Measurements from ENCODE around the genes ELMOD2, UCP1, RNF150 and GYPA.

- PRO-cap = no peak
These were observed 85.3 kb upstream of the MAML3 start for GRCh38 chr4:140239214-140239836.

DNA sequence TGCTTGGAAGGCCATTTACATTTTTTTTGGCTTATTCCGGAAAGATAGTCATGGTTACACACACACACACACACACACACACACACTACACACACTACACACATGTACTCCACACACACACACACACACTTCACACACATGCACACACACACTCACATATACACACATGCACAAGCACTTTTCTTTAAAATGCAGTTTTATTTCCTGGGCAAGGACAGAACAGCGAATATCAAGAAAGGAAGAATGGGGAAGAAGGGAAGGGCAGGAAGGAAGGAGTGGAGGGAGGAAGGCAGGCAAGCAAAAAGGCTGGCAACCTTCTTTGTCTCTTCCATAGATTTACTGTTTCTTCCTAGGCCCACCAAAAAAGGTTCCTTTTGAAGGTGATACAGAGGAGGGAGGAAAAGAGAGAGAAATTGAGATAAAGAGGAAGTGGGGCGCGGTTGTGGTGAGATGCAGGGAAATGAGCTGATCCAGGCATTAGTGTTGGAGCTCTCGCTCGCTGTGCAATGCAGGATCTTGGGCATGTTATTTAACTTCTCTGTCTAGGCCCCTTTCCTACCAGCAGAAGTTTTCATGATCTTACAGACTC is 88.7 kb upstream of the MAML3 start:
- PRO-cap = no peak

DNA sequence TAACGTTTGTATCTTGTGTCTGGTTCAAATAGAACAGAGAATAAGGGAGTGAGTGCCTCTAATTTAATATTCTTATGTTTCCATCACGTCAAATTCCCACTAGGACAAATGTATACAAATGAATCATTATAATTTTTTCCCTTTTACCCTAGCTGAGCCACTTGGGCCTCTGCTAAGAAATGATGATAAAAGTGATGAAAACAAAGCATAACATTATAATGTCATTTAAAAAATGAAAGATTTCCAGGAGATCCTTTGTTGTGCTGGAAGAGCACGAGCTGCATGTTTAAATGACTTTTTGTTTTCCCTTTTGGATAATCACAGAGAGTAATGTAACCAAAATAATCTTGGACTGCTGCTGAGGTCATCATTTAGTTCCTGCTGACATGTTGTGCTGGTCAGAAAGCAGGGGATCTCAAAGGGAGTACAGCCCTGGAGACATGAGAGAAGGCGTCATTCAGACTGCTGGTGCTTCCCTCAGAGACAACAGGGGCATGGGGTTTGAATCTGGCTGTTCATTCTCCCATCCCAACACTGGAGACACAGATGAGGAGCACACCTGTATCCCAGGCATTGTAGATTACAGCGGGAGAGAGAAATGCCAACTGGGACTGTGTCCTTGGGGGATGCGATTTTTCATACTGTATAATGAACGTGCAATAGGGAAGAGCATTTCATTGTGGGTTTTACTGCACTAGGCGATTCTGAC is 105.0 kb upstream of the SCOC start:
- PRO-cap = no peak

DNA sequence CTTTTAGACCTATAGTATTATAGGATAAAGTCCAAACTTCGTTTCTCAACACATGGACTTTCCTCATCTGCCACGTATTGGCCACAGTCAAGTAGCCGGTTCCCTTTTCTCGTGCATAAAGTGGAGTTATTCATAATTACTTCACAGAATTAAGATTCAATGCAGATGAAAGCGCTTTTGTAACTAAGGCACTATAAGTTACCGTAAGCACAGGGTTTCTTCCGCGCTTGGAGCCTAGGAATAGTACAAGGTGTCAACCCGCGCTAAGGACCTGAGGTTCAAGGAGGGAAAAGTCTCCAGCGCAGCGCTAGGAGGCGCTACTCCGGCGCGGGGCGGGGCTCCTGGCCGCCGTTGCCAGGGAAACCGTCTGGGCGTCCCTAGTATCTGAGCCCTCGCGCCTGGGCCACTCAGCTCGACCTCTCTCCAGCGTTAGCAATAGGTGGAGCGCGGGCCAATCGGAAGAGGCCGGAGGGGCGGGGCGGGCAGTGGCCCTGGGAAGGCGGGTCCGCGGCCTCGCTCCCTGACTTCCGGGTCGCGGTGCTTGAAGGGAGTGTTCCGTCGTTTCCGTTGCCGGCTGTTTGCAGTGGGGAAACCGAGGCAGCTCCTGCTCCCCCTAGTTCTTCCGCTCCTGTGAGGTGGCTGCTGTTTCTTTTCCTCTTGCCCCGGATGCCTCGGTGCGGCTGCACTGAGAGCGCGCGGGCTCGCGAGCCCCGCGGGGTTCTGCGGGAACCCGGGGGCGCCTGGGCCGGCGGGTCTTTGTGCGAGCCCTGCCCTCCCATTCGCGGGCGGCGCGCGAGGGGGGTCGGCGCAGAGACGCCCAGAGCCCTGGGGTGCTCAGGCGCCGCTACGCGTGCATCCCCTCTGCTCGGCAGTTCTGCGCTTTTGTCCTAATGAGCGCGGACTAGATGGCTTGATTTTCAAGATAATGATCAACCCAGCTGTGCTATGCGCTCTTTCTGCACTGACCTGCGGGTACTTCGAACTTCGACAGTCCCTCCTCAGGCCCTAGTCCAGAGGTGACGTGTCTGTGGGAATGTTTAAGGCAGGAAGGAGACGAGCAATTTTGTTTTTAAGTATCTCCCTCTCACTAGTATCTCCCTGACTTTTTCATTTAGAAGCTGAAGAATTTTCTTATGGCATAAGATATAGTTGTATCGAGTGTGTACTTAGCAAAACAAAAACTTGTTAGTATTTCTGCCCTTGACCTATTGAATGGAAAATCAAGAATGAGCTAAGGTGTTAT is at the start of gene ELMOD2:
ELMOD2 (plus strand) TSS at position 523 of the 1,243 bp plus-strand sequence.
- PRO-cap = bidirectional peak, plus-strand start at position 523 of the sequence, minus-strand start at position 630 of the sequence; bidirectional peak, plus-strand start at position 778 of the sequence, minus-strand start at position 758 of the sequence; bidirectional peak, plus-strand start at position 810 of the sequence, minus-strand start at position 876 of the sequence

- PRO-cap = bidirectional peak, plus-strand start at chr4:140569091, minus-strand start at chr4:140568961
These were observed at the start of gene UCP1 for GRCh38 chr4:140568706-140569377. TSS of gene UCP1 (minus strand) at chr4:140568961.

- PRO-cap = unidirectional peak, plus-strand start at chr4:140755921
These were observed 521 bp downstream of the TBC1D9 start for GRCh38 chr4:140755543-140756185.

GRCh38 chr4:140850027-140850337 is 93.8 kb upstream of the TBC1D9 start:
- PRO-cap = no peak

DNA sequence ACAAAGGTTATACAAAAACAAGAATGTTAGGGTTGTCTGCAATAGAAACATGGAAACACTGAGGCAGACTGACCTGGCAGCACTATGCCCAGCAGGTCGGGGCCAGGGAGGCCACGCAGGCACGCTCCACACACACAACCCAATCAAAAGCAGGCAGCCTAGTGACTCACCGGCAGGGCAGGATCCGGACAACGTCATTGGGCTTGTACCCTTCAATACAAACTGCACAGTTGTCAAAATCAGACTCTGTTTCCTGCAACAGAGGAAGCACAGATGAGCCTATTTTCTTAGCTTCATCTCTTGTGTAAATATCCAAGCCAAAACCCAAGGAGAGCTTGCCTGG is 185.8 kb downstream of the RNF150 start:
- PRO-cap = no peak

- PRO-cap = no peak
These were observed 1.6 kb downstream of the RNF150 start for GRCh38 chr4:141131726-141132064.

GRCh38 chr4:141132065-141133048 is 912 bp downstream of the RNF150 start:
- PRO-cap = bidirectional peak, plus-strand start at chr4:141132917, minus-strand start at chr4:141132803

GRCh38 chr4:141133049-141133924 is at the start of gene RNF150:
TSS of gene RNF150 (minus strand) at chr4:141133469.
- PRO-cap = bidirectional peak, plus-strand start at chr4:141133416, minus-strand start at chr4:141133137

- PRO-cap = no peak
These were observed 11.7 kb downstream of the ZNF330 start for GRCh38 chr4:141232415-141232812.

- PRO-cap = no peak
These were observed 132.5 kb downstream of the ZNF330 start for GRCh38 chr4:141353152-141353643.

GRCh38 chr4:142091646-142092239 is 455.4 kb downstream of the IL15 start:
- PRO-cap = no peak

DNA sequence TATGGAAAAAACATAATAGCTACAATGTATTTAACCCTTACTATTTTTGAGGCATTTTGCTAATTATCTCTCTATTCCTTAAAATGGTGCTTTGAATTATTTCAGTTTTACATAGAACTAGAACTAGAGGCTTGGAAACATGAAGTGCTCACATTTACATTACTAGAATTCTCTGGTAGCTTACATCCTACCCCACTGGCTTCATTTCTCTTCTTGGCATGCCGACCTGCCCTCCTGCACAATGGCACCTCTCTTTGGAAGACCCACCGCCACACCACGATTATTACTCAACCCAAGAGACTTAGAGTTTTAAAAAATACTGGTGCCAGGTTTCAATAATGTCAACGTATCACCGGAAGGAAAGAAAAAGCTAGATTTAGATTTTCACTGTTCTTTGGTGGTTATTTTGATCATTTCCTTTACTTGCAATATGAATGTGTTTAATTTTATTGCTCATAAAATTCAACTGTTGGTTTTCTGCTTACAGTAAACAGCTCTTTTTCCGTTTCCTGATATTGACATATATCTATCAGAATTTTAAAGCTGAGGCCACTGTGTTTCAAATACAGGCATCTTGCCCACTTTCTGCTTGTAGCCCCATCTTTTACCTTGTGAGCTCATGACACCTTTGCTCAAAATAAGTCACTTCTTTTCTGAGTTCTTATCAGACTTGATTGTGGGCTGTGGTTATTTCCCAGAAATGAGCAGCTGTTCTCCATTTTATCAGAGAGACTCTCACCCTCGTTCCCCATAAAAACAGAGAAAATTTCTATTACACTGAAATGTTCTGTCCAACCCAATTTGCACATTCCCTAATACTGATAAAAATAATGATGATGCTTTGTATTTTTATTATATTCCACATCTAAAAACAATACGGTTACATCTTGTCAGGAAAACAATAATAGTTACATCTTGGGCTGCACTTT is 439.1 kb downstream of the INPP4B start:
- PRO-cap = no peak

- PRO-cap = no peak
These were observed 142.2 kb downstream of the INPP4B start for GRCh38 chr4:142703930-142704286.

DNA sequence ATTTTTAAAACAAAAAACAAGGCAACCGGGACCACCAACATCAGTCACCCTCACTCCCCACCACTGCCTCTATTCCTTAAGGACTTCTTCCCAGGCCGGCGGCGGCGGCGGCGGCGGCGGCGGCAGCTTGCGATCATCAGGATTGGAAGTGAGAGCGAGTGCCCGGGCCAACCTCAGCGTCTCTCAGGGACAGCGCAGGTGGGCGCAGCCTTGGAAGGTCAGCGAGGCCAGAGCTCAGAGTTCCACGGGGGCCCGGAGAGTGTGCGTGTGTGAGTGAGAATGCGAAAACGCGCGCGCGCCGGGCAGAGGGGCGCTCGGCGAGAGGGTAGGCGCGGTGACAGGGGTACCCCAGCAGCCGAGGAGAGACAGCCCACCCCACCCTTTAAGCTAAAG is 472 bp downstream of the INPP4B start:
- PRO-cap = no peak

DNA sequence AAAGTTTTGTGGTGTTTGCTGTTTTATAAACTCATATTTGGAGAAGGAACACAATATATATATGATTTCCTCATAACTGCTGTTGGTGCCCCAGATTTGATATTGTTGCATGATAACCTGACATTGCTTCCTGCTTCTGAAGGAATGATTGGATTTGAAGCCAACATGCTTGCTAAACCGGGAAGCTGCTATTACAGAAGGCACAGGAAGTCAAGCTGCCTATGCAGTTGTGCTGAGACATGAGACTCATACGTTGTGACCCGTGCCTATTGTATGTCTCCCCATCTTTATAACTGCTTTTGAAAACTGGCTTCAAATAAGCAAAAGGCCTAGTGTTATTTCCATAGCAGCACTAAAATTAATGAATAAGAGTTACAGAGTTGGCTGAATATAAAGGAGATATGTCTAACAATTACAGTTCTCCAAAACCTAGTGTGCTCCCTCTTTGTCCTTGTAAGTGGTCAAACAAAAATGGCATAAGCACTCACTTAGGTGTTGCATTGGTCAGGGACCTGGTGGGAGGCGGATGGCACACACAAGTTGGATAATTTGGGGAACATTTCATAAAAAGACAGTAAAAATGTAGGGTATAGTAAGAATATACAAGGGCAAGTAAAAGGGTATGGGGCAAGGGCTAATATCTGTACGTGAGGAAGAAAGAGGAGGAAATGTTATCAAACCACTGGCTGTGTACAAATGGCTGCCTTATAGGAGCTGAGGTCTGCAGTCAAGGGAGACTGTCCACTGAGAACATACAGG is 33.1 kb downstream of the GAB1 start:
- PRO-cap = no peak

- PRO-cap = no peak
These were observed 86.1 kb upstream of the SMARCA5 start for GRCh38 chr4:143427218-143428010.

DNA sequence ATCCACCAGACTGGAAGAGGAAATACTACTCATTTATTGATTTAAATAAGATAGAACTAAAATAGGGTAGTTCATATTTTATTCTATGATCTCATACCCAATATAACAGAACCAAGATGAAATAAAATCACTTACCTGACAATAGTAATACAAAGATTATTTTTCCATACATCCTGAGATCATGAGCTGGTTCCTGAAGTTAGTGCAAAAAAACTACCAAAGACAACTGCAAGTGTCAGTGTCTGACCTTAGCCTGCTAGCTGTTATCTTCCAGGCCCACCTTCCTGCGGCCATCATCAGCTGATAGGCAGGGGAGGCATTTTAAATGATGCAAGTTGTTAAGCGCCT is at the start of gene GYPA:
GYPA (minus strand) TSS at position 255 of the 348 bp plus-strand sequence.
- PRO-cap = no peak

Data from H9 (cell line).